Airway epithelial cell (primary cell): ENCODE measurements around the genes TSR2, TRO, APEX2, PAGE3 and MAGEH1.

- RAMPAGE, long total RNA: no peak
Observed at GRCh38 chrX:53441395-53442589, 7.6 kb upstream of the HSD17B10 start.

GRCh38 chrX:53584715-53585428, 101.6 kb downstream of the HUWE1 start:
- RAMPAGE, long total RNA: no peak

- RAMPAGE, long total RNA: no peak
Observed at GRCh38 chrX:53590781-53591239, 95.7 kb downstream of the HUWE1 start.

DNA sequence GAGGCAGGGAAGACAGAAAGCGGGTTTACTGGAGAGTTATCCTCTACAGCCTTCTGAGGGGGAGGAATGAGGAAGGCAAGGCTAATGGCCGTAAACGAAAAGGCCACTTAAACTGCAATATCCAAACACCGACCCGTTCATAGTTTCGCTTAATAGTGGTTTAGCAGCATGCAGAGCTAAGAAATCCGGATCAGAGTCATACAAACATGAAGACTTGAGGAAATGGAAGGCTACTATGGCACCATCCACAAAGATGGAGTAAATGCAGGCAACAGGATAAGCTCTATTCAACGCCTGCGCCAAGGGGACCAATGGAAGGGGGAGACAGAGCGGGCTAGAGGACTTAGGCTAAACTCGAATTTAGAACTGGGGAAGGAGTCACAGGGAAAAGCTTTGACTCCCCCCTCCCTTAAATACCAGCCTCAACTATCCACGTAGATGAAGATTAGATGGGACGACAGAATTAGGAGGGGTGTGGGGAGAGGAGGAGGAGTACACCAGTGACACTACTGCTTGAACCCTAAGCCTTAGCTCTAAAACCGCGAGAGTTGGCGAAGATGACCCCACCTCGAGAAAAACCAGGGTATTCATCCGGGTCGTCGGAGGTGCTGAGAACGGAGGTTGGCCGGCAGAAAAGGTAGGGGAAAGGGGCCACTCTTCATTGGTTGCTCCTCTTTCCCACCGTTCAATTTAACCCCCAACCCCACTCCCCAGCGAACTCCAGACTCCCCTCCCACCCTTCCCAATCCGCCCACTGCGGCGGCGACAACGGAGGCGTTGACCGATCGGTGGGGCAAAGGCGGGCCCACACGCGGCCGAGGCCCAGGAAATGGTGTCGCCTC, 3.5 kb downstream of the HUWE1 start:
- RAMPAGE, long total RNA: no peak

DNA sequence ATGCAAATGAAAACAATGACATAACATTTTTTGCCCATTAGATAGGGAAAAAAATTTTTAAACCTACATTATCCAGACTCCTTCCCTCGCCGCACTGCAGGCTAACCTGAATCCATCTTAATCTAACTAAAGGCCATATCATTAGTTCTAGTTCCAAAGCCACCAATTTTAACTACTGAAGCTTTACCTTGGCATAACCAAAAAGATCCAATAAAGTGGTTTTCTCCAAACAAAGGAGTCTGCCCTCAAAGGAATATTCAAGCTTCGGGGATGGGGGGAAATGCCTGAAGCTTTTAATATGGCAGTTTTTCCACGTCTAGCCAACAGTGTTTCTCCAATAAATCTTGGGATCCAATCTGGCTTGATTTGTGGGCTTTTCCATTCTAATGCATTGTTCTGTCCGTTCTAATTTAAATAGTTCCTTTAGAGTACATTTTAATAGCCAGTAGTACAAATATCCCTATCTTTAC, 1.8 kb downstream of the HUWE1 start:
- RAMPAGE, long total RNA: no peak

- RAMPAGE, long total RNA: no peak
Observed at GRCh38 chrX:53745346-53745579, 58.7 kb upstream of the HUWE1 start.

DNA sequence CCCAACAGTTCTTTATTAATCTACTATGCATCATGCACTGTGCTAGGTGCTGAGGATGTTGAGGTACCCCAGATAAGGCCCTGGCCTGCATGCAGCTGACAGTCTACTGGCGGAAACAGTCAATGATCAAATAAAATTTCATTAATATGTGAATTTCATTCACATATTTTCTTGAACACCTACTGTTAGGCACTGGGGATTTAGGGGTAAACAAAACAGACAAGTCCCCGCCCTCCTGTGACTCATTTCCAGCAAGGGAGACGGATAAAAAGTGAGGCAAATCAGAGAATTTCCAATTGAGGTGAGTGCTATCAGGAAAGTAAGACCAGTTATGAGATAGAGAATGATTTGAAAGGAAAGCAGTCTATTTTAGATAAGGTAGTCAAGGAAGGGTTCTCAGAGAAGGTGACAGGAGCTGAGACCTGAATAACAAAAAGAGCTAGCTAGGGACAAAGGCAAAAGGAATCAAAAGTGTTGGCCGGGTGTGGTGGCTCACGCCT, 3.2 kb upstream of the PHF8 start:
- RAMPAGE, long total RNA: no peak

DNA sequence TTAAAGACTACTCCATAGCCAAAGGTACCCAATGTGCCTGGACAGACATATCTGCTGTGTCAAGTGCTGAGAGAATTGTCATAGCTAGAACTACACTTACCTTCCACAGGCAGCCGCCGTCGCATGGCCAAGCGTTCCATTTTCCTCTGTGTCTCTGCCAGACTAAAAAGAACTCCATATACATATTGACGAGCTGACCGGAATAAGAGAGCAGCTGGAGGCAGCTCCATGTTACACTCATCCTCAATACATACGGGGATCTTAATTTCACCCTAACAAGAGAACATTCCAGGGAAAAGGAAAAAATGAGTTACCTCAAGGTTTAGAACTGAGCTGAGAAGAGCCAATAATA, 50.5 kb downstream of the FAM120C start:
- RAMPAGE, long total RNA: no peak

GRCh38 chrX:54439857-54440551, at the start of gene TSR2:
Gene TSR2 (plus strand): TSS chrX:54440404.
- RAMPAGE, long total RNA: start-site peak on the plus strand at chrX:54440401-54440421, 2,245 and 991 reads in 2 replicates

DNA sequence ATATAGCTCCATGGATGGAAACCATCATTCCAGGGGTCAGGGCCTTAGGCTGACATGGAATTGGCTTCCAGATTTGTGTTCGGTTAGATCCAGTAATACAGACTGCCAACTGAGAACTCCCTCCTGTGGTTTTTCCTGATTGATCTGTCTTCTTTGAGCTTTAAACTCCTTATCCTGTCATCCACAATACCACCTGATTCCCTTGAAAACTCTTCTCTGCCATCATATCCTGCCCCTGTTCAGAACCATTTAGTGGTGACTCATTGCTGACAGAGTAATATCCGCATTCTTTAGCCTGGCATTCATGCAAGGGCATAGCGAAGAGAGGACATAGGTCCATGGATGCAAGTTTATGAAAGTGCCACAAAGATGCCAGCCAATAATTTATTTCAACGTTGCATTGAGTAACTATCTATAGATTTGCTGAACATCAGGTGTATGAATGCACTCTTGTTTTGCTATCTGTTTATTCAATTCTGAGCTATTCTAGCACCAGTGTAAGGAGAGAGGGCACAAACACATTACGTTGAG, 76.6 kb downstream of the ITIH6 start:
- RAMPAGE, long total RNA: no peak

- RAMPAGE, long total RNA: no peak
Observed at GRCh38 chrX:54814110-54814678, 6.6 kb downstream of the MAGED2 start.

GRCh38 chrX:54920455-54920990, at the start of gene TRO:
Gene TRO (plus strand): TSS chrX:54920824.
- RAMPAGE, long total RNA: no peak

GRCh38 chrX:54993228-54993620, 764 bp downstream of the PFKFB1 start:
- RAMPAGE, long total RNA: no peak

- RAMPAGE, long total RNA: no peak
Observed at GRCh38 chrX:54999523-55000870, at the start of gene APEX2. Gene APEX2 (plus strand): TSS chrX:55000363.

DNA sequence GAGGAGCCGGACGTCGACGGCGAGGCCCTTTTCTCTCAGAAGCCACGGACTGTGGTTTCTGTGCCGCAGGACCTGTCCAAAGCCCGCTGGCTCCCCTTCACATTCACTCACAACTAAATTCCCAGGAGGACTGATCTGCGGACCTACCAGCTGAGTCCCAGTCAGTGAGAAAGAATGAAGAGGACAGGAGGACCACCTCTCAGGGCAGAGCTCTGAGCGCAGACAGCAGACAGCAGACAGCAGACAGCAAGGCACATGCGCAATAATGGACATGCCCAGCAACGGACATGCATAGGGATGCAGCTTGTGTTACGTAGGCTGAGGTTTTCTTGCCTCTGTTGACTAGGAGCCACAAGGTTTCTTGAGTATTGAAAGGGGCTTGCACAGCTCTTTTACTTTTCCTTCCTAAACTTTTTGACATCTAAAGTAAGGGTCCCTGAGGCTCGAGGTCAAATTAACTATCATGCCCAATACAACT, at the start of gene PAGE3:
Gene PAGE3 (minus strand): TSS at position 250 of the 478 bp plus-strand sequence.
- RAMPAGE, long total RNA: no peak

GRCh38 chrX:55327124-55327621, 62.5 kb upstream of the PAGE3 start:
- RAMPAGE, long total RNA: no peak

DNA sequence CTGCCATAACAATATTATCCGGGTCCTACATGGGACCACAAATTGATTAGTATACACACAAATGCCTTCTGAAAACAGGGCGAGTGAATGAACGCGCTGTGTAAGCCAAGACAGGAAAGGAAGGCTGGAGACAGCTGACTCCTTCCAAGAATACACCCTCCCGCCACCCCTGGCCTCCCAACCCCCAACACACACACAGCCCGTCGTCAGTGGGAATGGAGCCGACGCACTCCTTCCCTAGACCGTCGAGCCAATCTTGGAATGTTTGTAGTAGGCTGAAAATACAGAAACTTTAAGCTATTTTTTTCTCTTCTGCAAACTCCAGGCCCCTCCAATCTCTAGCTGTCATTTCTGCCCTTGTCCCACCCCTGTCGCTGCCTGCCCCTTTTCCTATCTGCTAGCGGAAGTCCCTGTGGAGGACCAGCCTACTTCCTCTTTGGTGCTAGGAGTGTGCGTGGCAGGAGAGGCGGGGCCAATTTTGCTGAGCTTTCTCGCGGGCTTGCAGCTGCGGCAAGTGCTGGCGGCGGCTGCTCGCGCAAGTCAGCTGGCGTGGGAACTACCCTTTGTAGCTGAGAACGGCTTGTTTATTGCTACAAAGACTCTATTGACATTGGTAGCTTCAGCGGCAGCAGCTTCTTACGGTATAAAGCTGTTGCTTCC, at the start of gene MAGEH1:
Gene MAGEH1 (plus strand): TSS at position 475 of the 660 bp plus-strand sequence.
- RAMPAGE, long total RNA: start-site peak on the plus strand centred at position 493 of the sequence, 36 bp wide, 37 and 23 reads in 2 replicates

DNA sequence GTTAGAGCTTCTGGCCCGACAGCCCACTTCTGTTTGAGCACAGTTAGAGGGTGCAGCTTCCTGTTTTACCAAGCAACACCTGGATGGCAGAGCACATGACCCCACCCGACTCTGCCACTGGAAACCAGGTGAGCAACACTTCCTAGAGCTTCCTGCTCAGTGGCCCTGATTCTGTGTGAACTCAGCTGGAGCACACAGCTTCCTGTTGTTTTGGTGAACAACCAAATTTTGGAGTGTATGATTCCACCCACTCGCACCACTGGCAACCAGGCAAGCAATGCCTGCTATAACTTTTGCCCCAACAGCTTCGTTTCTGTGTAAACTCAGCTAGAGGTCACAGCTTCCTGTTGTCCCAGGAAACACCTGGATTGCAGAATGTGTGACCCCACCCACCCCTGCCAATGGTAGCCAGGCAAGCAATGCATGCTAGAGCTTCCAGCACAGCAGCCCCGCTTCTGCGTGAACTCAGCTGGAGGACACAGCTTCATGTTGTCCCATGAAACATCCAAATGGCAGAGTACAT, 163.8 kb upstream of the KLF8 start:
- RAMPAGE, long total RNA: no peak

GRCh38 chrX:56228825-56229335, 3.3 kb upstream of the KLF8 start:
- RAMPAGE, long total RNA: no peak

DNA sequence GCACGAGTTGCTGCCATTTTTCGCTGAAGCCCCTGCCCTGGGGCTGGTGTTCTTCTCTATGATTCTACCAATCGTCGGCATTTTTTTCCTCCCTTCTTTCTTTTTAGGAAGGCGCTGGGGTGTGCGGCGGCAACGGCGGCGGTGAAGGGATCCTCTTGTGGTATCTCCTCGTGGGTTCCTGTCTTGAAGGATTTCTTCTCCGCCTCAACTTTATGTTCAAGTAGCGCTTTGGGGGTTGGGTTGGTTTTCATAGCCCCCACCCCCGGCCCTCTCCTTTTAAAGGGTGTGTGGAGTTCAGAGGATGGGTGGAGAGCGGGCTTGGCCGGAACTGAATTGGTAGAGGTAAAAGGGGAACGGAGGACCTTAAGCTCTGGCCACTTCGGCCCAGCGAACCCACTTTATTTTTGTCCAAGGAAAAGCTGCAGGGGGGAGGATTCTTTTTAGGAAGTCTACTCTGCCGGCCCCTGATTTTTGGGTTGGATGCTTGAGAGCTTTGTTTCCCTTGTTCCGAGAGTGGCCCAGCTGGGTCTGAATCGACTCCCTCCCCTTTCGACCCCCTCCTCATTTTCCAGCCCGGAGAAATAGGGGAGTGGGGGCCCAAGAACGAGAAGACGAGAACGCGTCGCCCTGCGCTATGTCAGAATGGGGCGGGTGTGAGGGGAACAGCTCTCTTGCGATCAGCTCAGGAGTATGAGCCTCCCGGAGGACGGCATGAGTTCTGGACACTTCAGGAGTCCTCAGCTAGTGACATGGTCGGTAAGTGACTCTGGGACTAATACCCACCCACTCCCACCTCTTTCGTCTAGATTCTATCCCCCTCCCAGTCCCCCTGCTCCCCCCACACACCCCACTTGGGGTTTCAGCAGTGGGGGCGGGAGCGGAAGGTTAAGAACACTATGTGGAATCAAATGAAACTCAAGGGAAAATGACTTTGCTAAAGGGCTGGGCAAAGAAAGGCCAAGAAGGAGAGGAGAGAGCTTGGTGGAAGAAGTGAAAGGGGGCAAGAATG, 734 bp downstream of the KLF8 start:
- RAMPAGE, long total RNA: no peak